Metastatic Breast Carcinoma in the Brain (tissue), 10 donors: ENCODE measurements around the genes ADGRB3 and COL19A1.

- PRO-cap, 10 experiments: no peak in any of the 10 experiments
Measured at GRCh38 chr6:56808711-56809605, 145.7 kb downstream of the DST start.

GRCh38 chr6:56833442-56833923, 121.1 kb downstream of the DST start:
- PRO-cap, 10 experiments: no peak in any of the 10 experiments

- PRO-cap, 10 experiments: no peak in any of the 10 experiments
Measured at GRCh38 chr6:56849824-56850409, 104.7 kb downstream of the DST start.

- PRO-cap, 10 experiments: peak in 1 of 10 experiments; most common minus-strand start chr6:57222832 (in 1)
Measured at GRCh38 chr6:57222701-57223227, 657 bp upstream of the RAB23 start.

GRCh38 chr6:63410869-63411572, 91.2 kb upstream of the LGSN start:
- PRO-cap, 10 experiments: no peak in any of the 10 experiments

- PRO-cap, 10 experiments: no peak in any of the 10 experiments
Measured at GRCh38 chr6:63563286-63563638, 9.0 kb upstream of the PTP4A1 start.

DNA sequence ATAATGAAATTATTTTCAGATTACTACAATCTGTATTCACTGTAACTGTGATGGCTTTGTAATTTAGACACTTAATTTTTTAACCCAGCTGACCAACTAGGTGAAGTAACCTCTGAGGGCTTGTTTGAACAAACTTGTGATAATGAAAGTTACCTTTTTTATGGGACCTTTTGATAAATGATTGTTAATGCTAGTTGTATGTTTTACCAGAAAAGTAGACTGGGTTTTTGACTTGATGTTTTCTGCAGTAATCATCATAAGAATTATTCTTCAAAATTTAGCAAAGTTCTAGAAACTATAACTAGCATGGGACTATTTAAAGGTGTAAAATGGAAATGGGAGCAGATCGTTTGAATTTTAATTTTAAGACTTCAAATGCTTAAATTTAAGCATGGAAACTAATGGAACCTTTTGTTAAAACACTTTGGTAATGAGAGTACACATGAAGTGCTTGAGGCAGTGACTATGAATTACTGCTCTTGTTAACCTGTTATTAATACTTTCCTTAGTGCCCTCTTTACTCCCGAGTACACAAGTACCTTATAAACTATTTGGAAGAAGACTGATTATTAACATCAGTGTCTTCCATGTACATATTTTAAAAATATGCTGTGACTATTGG, 2.7 kb downstream of the PTP4A1 start:
- PRO-cap, 10 experiments: no peak in any of the 10 experiments

GRCh38 chr6:63643723-63644321, 8.2 kb downstream of the PHF3 start:
- PRO-cap, 10 experiments: no peak in any of the 10 experiments

- PRO-cap, 10 experiments: no peak in any of the 10 experiments
Measured at GRCh38 chr6:63663236-63664021, 27.8 kb downstream of the PHF3 start.

GRCh38 chr6:63711887-63712791, 76.5 kb downstream of the PHF3 start:
- PRO-cap, 10 experiments: no peak in any of the 10 experiments

DNA sequence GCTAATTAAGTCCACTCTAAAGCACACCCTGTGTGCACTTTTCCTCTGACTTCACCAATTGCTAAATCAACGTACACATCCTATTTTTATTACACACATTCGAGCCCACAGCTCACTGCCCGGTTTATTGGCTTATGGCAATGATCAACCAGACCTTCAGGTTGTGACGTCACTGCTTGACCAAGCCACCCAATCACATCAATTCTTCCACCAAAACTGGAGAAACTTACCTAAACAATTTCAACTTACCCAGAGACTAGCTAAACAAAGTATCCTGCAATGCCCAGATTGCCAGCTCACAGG, 666.4 kb downstream of the PHF3 start:
- PRO-cap, 10 experiments: no peak in any of the 10 experiments

- PRO-cap, 10 experiments: no peak in any of the 10 experiments
Measured at GRCh38 chr6:67885191-67886335, 749.5 kb upstream of the ADGRB3 start.

- PRO-cap, 10 experiments: peak in 5 of 10 experiments; most common plus-strand start chr6:68635357 (in 4)
Measured at GRCh38 chr6:68635228-68635692, at the start of gene ADGRB3. ADGRB3 (plus strand) TSS chr6:68635282.

DNA sequence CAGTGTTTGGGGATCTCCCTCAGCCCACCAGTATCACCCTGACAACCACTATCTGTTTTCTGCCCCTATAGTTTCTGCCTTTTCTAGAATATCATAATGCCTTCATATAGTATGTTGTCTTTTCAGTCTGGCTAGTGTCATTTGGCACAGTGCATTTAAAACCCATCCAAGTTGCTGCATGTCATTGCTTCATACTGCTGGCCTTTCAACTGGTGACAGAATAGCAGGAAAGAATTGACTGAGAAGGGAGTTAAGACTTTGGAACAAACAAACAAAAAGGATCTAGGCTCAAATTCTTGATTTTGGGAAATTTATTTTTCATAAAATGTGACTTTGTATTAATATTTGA, 4.5 kb downstream of the LMBRD1 start:
- PRO-cap, 10 experiments: no peak in any of the 10 experiments

DNA sequence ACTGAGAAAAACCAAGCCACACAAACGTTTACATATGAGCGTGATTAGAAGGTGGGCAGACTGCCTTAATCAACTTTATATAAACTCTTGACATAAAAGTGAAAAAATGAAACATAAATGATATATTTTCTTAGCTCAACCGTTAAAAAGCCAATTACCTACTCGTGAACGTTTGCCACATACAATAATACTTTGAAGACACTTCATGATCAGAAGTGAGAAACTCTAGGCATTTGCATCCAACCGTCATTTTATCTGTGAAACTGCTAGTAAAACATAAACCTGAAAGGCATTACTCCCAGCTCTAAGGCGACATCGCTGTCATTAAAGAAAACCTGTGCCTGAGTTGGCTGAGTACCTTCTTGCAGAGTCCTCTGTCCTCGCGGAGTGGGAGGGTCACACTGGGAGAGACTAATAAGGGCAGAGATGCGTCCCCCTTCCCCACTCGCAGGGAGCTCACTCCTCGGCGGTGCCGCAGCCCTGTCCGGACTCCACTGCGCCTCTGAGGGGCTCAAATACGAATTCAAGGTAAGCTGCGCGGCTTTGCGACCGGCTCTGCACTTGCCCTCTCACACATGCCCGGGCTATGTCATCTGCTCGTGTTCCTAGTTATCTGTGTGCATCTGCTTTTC, at the start of gene COL19A1:
Gene COL19A1 (plus strand): TSS at position 444 of the 632 bp plus-strand sequence.
- PRO-cap, 10 experiments: no peak in any of the 10 experiments

DNA sequence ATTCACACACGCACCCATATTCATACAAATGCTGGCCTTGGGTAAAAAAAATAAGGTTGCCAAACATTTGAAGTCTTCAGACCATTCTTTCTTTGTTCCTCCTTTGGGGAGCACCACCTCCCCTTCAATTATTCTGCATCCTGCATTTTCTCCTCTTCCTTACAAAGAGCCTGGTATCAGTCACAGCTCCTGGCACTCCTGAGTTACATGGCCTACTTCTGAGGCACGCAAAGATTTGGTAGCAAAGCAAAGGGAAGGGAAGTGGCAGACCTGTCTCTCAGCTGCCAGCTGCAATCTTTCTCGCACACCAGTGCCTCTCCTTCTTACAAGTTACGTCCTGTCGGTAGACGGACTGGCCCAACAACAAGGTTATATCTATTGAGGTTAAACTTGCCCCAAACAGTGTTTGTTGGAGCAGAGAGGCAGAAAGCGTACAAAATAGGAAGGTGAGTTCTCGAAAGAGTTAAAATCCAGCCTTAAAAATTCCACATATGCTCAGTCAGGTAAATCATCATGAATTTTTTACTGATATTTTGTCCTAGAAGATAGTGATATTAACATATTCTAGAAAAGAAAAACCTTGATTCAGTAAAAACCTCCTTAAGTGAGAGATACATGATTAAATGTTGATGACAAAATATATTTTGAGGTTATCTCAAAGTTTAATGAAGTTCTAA, 15.9 kb upstream of the FAM135A start:
- PRO-cap, 10 experiments: no peak in any of the 10 experiments

DNA sequence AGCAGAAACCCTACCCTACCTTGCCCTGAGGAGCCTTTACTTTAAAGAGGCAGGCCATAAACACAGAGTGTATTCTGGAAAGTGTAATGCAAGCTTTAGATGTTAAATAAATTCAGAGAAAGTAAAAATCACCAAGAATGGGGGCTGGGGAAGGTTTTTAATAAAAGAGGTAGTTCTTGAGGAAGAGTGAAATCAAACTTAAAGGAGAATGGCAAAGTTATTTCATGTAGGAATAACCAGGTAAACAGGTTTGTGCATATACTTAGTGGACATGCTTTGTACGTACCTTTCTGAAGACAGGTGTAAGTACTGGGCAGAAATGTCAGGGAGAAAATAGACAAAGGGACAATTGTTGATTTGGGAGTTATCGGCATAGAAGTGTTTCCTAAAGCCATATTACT, 17.7 kb downstream of the SMAP1 start:
- PRO-cap, 10 experiments: no peak in any of the 10 experiments

DNA sequence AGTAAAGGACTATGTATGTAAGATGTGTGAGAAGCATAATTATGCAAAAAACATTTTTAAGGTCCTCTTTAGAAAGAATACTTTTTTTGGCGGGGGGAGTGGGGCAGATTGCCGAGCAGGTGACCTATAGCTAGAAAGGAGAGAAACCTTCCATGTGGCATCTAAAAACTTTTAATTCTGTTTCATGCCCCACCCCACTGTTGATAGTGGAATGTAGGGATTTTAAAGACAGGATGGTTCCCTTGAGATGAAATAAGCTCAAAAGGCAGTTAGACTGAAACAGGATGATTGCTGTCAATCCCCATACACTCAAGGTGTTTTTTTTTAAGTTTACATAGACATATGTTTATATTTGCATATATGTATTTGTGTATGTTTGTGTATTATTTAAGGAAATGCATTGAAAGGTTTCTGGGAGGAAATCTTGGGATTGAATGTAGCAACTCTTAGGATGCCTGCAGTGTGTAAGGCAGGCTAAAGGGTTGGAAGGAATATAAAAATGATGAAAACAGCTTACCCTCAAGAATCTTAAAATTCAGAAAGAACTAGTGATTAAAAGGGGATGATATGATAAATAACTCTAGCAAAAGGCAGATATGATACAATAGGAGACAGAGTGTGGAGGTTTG, 141.3 kb downstream of the B3GAT2 start:
- PRO-cap, 10 experiments: no peak in any of the 10 experiments

GRCh38 chr6:71250136-71250817, 38.3 kb upstream of the OGFRL1 start:
- PRO-cap, 10 experiments: no peak in any of the 10 experiments

GRCh38 chr6:71286926-71287682, 1.5 kb upstream of the OGFRL1 start:
- PRO-cap, 10 experiments: peak in 3 of 10 experiments; most common plus-strand start chr6:71287346 (in 1); most common minus-strand start chr6:71287202 (in 2)